Pulmonary lymph node (tissue), 1 donor: ENCODE data around the genes ZBTB34, RPL12, CFAP157 and SH2D3C.

DNA sequence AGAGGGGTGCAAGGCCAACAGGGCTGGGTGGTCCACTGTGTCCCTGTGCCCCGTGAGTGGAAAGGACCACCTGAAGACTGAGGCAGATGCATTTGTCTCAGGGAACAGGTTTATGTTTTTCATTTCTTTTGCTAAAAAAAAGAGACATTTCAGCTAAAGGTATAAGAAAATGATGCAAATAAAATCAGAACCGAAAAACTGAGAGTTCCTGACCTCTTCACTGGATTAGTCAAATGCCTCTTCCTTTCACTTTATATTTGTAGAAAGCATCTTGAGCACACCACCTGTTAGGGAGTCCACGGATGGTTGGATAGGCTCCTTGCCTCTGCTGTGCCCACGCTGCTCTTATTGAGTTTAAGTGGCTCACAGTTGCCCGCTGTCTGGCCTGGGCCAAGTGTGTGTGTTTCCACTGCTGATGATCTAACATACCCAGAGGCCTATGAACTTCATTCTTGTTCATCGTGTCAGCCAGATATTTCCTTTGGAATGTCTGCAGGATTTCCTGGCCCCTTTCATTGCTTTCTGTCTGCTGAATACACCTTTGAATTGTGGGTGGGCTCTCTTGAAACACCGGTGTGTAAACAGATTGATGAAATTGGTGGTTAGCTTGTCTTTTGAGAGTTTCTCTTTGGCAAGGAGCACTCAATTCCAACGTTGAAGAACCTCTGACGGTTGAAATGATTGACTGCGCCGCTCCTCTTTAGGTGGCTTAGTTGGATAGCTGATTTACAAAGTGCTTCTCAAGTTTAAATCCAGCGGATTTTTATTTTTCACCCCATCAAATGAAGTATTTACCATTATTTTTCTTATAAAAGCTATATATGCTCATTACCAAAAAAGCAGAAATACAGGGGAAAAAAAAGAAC, 46.6 kb downstream of the MVB12B start:
- PRO-cap: no peak

GRCh38 chr9:126664966-126665555, 51.3 kb downstream of the LMX1B start:
- PRO-cap: no peak

- PRO-cap: unidirectional peak, plus-strand start at chr9:126860392; unidirectional peak, plus-strand start at chr9:126860448; bidirectional peak, plus-strand start at chr9:126860681, minus-strand start at chr9:126860572
These were observed at the start of gene ZBTB34 for GRCh38 chr9:126859965-126860946. ZBTB34 (plus strand) TSS chr9:126860639.

GRCh38 chr9:126916197-126916500, 1.6 kb downstream of the RALGPS1 start:
- PRO-cap: no peak

- PRO-cap: no peak
These were observed 42.4 kb downstream of the RALGPS1 start for GRCh38 chr9:126956750-126957645.

- PRO-cap: no peak
These were observed 43.3 kb downstream of the ANGPTL2 start for GRCh38 chr9:127079039-127079552.

DNA sequence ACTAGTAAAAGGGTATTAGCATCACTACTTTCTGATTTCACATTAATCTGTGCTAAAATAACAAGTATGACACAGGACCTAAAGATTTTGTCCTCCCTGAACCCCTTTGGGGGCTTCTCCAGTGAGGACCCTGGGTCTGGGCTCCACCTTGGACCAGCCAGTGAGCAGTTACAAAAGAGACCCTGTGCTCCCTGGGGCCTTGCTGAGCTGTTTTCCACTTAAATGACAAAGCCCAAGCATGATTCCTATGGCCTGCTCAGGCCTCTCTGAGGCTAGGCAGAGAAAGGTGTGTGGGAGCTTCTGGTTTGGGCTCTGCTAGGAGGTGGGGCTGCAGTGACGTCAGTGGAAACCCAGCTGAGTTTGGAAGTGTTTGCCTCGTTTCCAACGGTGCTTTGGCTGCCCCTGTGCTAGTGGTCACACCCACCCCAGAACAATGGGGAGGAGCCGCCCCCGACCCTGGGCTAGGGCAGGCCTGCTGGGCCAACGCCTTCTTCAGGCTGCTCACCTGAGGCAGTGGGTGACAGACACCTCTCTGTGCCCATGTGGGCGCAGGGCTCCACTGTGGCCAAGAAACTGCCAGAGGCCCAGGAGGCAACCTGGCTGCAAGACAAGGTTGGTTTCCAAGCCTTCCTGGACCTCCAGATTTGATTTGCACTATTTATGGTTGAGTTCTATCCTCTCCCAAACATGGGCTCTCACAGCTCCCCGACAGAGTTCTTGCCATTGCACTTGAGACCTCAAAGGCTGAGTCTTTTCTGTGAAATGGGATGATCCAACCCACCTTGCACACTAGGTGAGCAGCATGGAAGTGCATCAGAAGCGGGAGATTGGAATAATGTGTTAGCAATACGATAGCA, 10.3 kb downstream of the ANGPTL2 start:
- PRO-cap: no peak

GRCh38 chr9:127166681-127167402, 44.4 kb upstream of the ANGPTL2 start:
- PRO-cap: bidirectional peak, plus-strand start at chr9:127167115, minus-strand start at chr9:127166946

DNA sequence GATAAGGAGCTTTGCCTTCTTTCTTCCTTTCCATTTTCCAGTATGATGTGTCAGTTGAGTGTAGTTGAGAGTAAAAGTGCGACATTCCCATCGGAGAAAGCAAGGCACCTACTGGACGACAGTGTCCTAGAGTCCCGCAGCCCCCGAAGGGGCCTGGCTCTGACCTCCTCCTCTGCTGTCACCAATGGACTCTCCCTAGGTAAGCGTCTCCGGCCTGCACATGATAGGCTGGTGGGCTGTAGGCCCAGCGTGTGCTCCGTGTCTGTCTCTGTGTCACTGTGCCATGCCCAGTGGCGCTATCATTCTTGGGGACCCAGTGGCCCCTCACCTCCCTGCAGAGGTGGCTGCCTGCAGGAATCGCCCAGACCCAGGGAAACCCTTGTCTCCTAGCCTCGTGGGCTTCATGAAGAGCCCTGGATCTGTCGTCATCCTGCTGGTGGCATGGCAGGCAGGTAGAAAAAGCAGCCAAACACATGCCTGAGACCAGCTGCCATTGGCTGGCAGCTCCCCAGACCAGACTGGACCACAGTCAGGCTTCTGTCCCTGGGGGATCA, 68.1 kb upstream of the GARNL3 start:
- PRO-cap: no peak

GRCh38 chr9:127337039-127337328, 60.0 kb upstream of the SLC2A8 start:
- PRO-cap: bidirectional peak, plus-strand start at chr9:127337114, minus-strand start at chr9:127336881

DNA sequence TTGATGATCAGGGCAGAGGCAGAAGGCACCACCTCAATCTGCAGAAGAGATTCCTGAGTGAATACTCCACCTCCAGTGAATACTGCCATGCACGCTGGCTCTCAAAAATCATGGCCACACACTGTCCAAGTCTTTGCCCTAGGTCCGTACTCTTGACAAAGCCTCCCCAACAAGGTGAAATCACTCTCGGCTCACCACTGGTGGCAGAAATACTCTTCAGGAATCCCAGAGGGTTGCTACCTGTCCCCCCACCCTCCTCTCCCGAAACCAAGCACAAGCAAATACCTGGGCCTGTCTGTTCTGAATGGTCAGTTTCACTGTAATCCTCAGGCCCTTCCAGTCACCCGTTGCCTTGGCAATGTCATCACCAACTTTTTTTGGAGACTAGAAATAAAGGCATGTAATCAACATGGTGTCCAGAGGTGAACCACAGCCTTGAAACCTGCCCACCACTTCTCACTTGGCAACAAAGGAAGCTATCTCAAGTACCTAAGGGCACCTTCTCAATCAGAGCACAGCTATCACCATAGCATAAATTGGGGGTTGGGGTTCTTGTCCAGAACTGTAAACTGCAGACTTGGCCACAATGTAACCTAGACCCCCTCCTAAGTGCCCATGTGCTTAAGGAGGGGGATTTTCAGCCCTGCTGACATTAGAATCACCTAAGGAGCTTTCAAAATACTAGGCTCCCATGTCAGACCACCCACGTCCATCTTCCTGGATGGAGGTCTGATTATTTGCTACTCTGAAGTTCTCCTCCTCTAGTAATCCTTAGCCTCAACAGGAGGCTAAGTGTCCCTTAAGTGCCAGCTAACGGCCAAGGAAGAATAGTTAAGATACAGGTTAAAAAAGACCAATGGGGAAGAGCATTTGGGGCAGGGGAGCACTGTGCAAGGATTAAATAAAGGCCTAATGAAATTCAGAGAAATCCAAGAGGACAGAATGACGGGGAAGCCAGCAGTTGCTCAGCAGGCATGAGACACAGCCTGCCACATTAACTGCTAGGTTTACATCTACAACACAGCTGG, 1.6 kb downstream of the RPL12 start:
- PRO-cap: no peak

DNA sequence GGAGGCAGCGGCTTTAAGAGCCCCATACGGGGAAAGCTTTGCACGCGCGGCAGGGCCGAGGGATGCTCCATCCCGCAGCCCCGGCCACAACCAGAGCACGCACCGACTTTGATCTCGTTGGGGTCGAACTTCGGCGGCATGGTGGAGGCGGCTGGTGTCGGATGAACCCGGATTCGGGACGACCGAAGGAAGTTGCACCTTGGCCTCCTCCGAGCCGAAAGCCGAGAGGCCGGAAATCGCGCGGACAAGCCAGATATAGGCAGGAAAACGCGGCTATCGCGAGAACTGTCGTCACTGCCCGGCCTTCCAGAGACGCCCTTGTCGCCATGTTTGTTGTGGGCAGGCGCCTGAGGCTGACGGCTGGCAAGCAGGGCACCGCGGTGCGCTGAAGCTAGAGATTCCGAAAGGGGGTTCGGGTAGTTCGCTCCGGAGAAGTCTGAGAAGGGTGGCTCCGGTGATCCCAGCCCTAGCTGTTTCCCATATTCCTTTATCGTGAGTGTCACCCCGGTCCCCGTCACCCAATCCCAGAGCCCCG, at the start of gene RPL12:
RPL12 (minus strand) TSS at position 229 of the 535 bp plus-strand sequence.
- PRO-cap: bidirectional peak, plus-strand start at position 336 of the sequence, minus-strand start at position 228 of the sequence

GRCh38 chr9:127528381-127528863, 40.5 kb downstream of the NIBAN2 start:
- PRO-cap: no peak

DNA sequence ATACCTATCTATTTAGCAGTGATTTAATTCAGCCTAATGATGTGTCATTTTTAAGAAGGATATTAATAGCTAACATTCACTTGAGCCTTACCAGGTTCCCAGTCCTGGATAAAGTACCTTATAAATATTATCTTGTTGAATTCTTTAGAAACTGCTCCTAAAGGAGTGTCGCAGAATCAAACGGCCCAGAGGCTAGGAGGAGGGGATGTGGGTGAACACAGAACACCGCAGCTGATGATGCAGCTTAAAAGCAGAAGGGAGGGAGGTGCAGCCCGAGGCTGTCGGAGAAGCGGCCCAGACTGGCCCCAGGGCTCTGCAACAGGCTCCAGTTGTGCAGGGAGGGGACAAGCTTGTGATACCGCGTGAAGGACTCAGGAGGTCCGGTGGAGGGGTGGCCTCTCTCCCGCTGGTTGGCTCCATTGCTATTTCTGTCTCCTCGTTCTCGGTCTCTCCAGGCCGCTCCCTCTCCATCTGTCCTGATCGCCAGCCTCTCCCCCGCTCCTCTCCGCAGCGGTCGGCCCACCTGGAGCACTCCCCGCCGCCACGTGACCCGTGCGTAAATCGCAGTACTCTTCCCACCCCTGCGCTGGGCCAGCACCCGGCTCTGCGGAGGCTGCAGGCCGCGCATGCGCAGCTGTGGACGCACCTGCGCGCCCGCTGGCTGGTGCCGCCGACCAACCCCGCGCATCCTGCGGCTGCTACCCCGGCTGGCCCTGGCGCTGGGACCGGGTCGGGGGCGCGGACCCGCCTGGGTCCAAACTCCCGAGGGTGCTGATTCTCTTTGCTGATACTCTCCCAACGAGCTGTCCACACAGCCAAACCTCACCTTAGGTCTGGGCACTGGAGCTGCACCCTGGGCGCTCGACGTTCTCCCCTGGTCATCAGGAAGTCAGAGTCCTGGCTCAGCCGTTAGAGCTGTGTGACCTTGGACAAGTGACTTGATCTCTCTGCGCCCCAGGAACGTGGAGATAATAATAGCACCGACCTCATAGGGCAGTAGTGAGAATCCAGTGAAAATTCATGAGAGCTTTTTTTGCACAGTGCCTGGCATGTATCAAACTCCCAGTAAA, 3.8 kb upstream of the STXBP1 start:
- PRO-cap: unidirectional peak, minus-strand start at position 473 of the sequence

- PRO-cap: no peak
These were observed 30.1 kb downstream of the STXBP1 start for GRCh38 chr9:127642052-127642763.

DNA sequence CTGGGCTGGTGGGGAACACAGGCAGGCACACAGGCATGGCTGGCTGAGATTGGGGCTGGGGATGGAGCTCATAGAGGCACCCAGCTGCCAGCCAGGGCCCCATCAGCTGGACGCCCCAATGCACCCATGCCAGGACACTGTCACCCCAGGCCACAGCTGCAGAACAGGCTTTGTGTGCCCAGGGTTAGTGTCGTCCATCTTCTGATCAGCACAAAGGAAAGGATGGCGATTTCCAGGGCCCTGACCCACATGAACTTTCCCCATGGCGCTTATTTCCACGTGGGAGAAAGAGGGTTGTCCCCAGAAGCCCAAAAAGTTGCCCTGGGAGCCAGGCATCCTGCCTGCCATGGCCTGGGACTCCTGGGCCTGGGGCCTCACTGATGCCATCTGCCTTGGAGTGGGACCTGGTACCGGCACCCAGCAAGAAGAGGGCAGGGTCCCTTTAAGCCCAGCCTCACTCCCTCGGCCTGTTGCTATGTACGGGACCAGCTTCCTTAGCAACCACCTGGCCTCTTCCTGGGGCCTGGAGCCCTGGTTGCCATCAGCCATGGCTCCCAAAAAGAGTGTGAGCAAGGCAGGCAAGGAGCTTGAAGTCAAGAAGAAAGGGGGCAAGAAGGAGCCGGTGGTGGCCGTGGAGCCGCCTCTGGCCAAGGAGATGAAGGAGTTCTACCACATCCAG, at the start of gene CFAP157:
CFAP157 (plus strand) TSS at position 504 of the 679 bp plus-strand sequence.
- PRO-cap: no peak

GRCh38 chr9:127734509-127734946, 566 bp downstream of the TOR2A start:
- PRO-cap: unidirectional peak, plus-strand start at chr9:127734873

- PRO-cap: no peak
These were observed 9.8 kb downstream of the SH2D3C start for GRCh38 chr9:127768640-127769128.

- PRO-cap: bidirectional peak, plus-strand start at chr9:127778860, minus-strand start at chr9:127778726
These were observed at the start of gene SH2D3C for GRCh38 chr9:127778269-127779163. SH2D3C (minus strand) TSS chr9:127778666.

- PRO-cap: no peak
These were observed 2.2 kb upstream of the CDK9 start for GRCh38 chr9:127783698-127784050.